ENCODE measurements around the gene GCNT3.

DNA sequence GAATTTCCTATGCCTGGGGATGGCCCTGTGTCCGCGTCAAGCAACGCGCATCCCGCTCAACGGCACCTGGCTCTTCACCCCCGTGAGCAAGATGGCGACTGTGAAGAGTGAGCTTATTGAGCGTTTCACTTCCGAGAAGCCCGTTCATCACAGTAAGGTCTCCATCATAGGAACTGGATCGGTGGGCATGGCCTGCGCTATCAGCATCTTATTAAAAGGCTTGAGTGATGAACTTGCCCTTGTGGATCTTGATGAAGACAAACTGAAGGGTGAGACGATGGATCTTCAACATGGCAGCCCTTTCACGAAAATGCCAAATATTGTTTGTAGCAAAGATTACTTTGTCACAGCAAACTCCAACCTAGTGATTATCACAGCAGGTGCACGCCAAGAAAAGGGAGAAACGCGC is 358 bp downstream of the LDHAL6B start:
- PRO-cap = no peak

- PRO-cap = no peak
These were observed 30.5 kb downstream of the LDHAL6B start for GRCh38 chr15:59237007-59237691.

DNA sequence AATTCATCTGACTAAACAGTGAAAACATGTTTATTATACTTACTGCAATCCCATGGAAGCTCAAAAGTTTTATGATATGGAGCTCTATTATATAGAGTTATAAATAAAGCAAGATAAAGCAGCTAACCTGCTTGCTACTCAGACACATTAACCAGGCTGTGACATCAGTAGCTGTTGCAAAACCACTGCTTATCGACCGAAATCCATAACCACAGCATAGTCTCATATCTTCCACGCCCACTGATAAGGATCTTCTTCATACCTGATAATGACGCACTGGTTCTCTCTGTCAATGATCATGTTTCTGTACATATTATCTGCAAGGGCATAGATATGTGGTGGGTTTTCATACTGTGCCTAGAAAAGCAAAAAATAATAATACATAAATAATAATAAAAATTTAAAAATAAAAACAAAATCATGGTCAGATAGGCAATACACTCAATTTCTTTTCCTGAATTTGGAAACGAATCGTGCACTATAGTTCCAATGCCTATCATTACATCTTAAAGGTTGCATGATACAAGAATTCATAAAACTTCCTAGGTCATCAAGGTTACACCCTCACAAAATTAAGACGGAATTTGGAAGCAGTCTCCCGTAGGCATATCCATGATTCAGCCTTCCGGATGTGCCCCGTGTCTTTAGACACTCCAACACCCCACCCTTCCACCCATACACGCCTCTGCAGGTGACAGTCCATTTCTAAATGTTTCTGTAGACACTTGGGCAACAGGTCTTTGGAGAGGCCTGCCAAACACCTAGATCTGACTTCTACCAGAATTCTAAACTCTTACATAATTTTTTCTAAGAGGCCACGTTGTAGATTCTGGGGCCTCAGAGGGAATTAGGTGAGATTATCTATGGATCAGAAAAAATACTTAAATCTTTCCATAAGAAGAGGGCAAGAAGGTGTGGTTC is 49.6 kb downstream of the LDHAL6B start:
- PRO-cap = no peak

DNA sequence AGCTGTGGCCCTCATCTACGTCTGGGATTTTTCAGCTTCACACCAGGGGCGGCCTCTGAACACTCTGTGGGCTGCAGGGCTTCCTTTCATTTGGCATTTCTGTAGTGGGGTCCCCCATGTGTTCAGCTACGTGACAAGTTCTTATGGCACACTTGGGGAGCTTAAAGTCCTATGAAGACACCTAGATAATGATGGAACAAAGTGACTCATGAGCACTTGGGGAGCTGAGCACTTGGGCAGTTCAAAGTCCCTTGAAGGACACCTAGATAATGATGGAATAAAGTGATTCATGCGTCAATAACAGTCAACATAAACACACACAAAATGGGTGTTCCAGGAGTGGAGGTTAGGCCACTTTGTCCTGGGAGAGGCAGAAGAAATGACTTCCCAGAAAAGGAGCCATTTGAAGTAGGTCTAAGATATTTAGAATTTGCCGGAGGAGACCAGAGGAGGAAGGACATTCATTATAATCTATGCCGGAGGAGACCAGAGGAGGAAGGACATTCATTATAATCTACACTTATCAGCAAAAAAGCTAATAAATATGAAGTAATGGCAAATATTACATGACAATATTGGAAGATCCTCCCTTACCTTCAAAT is 66.6 kb downstream of the LDHAL6B start:
- PRO-cap = no peak

- PRO-cap = no peak
These were observed 56.6 kb downstream of the MYO1E start for GRCh38 chr15:59315777-59316717.

GRCh38 chr15:59354589-59355018 is 18.1 kb downstream of the MYO1E start:
- PRO-cap = bidirectional peak, plus-strand start at chr15:59354802, minus-strand start at chr15:59354671

GRCh38 chr15:59611401-59611985 is at the start of gene GCNT3:
Gene GCNT3, plus strand, starts transcription at chr15:59611783.
- PRO-cap = no peak

DNA sequence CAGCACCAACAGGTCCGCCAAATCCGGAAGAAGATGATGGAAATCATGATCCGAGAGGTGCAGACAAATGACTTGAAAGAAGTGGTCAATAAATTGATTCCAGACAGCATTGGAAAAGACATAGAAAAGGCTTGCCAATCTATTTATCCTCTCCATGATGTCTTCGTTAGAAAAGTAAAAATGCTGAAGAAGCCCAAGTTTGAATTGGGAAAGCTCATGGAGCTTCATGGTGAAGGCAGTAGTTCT is 79.6 kb upstream of the BNIP2 start:
- PRO-cap = no peak

DNA sequence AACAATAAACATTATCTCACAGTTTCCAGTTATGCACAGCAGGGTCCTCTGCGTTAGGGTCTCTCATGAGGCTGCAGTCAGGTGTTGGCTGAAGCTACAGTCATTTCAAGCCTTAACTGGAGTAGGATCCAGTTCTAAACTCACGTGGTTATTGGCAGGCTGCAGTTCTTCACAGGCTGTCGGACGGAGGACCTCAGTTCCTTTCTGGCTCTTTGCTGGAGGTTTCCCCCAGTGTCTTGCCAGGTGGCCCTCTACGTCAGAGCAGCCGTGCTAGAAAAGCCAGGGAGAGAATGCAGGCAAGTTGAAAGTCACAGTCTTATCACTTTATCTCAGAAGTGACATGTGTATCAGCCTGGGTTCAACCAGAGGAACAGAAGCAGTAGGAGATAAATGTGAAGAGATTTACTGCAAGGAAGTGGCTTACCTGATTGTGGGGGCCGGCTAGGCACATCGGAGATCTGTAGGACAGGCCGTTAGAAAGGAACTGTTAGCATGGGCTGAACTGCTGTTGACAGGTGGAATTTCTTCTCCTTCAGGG is 125.2 kb upstream of the BNIP2 start:
- PRO-cap = no peak

GRCh38 chr15:60077531-60077782 is 73.3 kb downstream of the FOXB1 start:
- PRO-cap = bidirectional peak, plus-strand start at chr15:60077724, minus-strand start at chr15:60077715

- PRO-cap = no peak
These were observed 43.1 kb downstream of the ANXA2 start for GRCh38 chr15:60354710-60355094.

DNA sequence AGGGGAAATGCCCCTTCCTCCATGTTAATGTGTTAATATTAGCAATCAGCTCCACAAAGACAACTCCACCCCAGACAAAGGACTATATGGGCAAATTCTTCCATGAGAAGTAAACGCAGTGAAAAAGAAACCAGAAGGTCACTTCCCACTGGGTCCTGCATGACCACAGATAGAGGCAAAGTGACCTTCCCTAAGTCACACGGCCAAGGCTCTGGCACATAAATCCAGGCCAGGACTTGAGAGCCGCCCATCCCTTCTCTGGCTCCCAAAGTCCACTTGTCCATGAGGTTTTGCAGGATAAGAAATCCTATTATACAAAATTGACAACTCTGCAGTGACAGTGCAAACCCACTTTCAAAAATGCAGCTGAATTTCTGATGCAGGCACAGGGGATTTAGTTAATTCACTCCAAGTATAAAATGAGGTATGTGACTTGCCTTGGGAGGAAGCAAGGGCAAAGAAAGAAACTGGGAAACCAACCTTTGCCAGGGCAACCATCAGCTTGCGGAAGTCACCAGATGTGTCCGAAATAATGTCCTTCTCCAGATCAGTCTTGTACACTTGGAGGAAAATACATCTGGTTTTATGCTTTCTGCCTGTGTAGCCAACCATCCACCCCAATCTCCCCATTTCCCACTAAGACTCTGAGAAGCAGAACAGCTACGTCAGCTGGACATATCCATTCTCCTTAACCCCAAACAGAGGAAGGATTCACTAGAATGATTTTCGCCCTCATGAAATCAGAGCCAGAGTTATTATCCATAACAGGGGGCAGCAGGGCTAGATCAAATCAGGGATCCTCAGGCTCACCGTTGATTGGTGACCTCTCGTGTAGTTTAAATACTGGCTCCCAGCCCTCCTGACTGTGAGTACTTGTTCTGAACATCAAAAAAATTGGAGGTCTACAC is 42.1 kb downstream of the ANXA2 start:
- PRO-cap = no peak

DNA sequence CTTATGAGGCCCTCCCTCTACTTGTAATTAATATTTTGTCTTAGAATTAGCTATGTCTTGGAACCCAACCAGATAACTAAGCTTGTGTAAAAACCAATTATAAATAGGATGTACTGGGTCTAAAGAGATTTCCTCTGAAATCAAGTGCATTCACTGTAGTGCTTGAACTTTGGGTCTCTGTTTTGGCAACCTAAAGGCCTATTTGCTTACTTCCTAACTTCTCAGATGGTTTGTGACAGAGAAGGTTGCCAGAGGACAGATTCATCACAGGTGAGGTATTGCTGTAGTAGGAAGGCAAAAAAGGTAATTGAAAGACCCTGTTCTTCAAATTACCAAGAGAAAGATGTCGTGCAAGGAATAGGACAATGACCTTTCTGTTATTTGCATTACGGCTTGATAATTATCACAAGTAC is 80.4 kb upstream of the ICE2 start:
- PRO-cap = no peak

DNA sequence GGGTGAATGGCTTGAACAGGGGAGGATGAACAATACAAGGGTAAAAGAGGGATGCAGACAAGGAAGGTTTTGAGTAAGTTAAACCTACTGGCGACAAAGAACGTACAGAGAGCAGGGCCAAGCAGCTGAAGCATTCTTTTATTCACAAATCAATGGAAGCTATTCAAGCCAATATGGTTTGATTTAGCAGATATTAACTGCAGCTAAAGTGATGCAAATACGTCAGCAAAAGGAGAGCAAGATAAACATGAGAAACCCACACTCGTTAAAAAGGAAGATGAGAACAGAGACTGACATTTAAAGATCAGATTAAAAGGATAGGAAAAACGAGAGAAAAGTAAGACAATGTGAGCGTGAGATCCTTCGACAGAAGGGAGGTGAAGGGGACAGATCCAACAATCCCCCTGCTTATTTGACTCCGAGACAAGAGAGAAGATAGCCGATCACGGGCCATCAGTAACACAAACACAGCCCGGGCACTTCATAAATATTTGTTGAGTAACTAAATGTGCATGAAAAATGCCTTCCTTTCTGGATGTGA is 90.8 kb upstream of the ICE2 start:
- PRO-cap = no peak

- PRO-cap = no peak
These were observed 177.6 kb upstream of the ICE2 start for GRCh38 chr15:60656491-60656961.

DNA sequence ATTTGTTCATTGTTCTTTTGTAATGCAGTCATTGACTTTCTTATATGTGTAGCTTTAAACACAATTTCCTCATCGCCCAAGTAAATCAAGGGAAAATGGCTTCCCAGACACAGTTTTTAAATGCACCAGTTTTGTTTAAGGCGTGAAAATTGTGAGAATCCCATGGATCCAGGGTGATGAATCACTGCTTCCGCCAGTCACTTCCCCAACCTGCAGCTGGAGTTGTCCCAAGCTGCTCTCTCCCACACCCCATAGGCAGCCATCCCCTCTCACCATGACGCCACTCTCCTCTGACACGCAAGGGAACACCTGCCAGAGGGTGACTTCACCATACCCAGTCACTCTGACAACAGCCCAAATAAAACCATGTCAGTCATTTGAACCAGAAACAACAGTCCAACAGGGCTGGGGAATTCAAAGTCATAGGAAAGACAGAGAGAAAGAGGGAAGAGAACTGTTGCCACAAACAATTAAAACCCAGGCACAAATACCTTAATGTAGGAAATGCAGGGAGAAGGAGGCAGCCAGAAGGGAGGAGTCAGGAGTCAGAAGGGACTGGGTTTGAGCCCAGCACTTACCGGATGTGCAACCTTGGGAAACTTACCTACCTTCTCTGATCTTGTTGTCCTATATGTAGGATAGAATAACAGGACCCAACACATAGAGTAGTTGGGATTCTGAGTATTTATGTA is 326.1 kb upstream of the ICE2 start:
- PRO-cap = bidirectional peak, plus-strand start at position 377 of the sequence, minus-strand start at position 218 of the sequence

- PRO-cap = no peak
These were observed 356.1 kb downstream of the RORA start for GRCh38 chr15:60872720-60873661.

DNA sequence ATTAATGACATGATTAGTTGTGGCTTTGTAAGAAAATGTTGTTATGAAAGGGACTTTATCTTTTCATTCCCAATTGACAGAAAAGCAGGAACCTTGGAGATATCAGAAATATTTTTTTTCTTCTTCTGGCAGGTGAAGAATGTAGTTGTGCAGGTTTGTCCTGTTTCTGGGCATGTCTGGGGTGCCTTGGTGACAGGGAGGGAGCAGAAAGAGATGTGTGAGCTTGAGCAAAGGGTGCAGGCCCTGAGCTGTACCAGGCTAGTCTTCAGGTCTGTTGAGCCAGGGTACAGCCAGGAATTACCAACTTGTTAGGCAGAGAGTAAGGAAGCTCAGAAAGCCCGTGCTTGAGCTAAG is 310.6 kb downstream of the RORA start:
- PRO-cap = no peak

DNA sequence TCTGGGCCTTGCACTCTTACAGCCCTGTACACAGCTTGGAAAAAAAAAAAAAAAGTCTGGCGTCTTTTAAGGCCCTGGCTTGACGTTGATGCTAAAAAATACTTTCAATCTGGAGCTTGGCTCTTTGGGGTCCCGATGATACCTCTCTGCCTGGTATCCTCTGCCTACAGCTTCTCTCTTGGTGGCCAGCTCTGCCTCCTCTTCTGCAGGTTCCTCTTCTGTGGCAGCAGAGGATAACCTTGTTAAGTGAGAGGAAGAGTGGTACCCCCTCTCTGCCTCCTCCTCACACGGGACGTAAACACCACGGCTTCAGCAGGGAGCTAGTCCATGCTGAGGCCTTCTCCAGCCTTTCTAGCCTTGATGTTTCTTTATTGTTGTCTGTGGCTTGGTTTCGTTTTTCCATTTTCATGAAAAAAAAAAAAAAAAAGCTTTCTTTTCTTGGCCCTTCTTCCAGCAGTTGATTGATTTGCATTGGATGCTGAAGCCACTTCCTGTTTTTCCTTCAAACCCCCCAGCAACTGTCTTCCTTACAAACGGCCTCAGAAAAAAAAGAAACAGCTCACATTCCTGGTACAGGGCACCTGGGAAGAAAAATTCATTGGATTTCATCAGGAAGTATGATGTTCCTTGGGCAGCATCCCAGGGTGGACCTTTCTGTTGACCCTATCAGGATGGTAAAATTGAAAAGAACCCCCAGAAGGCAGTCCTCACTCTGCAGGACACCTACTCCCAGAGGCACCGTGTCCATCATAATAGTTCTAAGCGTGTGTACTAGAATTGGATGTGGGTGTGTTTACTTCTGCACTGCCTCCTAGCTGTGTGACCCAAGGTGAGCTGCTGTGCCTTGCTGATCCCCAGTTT is 59.6 kb downstream of the RORA start:
- PRO-cap = no peak

GRCh38 chr15:61170191-61170961 is 58.7 kb downstream of the RORA start:
- PRO-cap = bidirectional peak, plus-strand start at chr15:61170481, minus-strand start at chr15:61170344

Data from H9 (cell line).